Placental pericyte (primary cell): ENCODE measurements around a stretch of chr4.

DNA sequence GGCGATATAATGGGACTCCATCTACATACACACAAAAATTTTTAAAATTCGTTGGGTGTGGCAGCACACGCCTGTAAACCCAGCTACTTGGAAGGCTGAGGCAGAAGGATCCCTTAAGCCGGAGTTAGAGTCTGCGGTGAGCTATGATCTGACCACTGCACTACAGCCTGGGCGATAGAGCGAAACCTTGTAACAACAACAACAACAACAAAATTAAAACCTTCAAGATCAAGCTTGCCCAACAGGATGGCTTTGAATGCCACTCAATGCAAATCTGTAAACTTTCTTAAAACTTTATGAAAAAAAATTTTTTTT is 1.2 kb upstream of the CISD2 start:
- CAGE, long polyA plus RNA = no peak

GRCh38 chr4:103099170-103099429 is 534 bp downstream of the BDH2 start:
- CAGE, long polyA plus RNA = no peak

DNA sequence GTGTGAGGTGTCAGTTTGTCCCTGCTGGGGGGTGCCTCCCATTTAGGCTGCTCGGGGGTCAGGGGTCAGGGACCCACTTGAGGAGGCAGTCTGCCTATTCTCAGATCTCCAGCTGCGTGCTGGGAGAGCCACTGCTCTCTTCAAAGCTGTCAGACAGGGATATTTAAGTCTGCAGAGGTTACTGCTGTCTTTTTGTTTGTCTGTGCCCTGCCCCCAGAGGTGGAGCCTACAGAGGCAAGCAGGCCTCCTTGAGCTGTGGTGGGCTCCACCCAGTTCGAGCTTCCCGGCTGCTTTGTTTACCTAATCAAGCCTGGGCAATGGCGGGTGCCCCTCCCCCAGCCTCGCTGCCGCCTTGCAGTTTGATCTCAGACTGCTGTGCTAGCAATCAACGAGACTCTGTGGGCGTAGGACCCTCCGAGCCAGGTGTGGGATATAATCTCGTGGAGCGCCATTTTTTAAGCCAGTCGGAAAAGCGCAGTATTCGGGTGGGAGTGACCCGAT is 57.4 kb upstream of the CENPE start:
- CAGE, long polyA plus RNA = no peak

DNA sequence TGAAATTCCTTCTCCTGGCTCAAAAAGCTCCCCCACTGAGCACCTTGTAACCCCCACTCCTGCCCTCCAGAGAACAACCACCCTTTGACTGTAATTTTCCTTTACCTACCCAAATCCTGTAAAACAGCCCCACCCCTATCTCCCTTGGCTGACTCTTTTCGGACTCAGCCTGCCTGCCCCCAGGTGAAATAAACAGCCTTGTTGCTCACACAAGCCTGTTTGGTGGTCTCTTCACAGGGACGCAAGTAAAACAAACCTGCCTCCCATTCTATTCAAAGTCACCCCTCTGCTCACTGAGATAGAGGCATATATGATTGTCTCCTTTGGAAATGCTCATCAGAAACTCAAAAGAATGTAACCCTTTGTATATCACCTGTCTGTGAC is 227.0 kb upstream of the TACR3 start:
- CAGE, long polyA plus RNA = no peak

DNA sequence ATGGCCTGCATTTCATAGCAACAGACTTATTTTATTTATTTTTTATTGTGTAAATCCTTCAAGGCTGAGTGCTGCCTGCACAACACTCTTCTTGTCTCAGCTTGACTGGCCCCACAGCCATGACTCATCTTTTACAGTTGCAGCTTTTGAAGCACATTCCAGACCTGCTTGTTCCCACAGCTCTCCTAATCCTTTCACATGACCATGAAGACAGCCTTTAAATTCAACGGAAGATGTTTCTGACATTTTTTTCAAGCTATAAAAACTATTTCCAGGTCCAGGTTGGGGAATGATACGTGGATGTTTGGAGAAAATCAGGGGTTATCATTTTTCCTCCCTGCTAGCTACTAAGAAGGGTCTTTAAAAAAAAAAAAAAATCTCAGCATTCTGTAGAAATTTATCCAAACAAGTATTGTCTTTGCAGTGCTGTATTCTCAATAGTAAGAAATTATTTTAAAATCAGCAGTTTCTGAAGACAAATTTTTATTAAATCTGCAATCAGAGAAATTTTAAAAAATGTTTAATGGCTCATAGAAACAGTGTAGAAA is 277.0 kb upstream of the TACR3 start:
- CAGE, long polyA plus RNA = no peak

GRCh38 chr4:105586555-105587287 is 34.3 kb downstream of the ARHGEF38 start:
- CAGE, long polyA plus RNA = no peak

DNA sequence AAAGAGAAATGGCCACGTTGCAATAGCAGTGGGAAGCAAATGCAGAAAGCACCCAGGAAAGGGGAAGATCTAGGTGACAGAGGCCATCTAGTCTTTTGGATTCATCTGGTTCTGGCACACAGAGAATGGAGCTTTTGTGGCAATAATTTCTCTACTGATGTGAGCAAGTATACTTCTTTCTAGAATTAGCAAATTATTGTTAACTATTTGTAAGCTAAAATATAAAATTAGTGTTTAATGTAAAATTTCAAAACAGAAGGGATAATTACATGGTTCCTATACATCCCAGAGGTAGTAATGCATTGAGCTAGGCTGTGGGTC is 62.8 kb downstream of the INTS12 start:
- CAGE, long polyA plus RNA = no peak

DNA sequence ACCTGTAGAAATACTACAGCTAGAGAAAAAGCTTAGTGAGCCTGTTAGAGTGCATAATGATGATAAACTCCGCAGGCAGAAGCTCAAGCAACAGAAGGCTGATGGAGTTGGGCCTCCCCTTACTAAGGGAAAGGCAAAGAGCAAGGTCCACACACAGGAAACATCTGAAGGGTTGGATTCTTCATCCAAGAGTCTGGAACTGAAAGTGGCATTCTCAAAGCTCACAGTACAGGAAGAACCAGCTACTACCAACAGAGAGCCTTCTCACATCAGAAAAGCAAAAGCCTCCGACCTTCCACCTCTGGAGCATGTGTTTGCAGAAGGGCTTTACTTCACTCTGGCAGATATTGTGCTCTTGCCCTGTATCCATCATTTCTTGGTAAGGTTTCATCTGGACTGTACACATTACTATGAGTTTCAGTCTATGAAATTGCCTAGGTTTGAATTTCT is 10.6 kb downstream of the GSTCD start:
- CAGE, long polyA plus RNA = no peak

DNA sequence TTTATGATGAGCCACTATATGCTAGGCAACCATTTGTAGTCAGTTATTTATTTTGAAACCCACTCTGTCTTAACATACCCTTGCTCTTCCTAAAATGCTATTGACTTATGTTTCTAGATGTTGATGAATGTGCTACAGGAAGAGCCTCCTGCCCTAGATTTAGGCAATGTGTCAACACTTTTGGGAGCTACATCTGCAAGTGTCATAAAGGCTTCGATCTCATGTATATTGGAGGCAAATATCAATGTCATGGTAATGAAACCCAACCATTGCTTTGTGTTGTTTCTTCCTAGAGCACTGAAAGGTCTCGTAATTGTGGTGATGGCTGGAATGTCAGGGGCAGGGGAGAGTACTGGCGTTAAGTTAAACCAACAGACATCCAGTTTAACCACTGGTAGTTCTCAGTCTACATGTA is 44.7 kb downstream of the NPNT start:
- CAGE, long polyA plus RNA = no peak

DNA sequence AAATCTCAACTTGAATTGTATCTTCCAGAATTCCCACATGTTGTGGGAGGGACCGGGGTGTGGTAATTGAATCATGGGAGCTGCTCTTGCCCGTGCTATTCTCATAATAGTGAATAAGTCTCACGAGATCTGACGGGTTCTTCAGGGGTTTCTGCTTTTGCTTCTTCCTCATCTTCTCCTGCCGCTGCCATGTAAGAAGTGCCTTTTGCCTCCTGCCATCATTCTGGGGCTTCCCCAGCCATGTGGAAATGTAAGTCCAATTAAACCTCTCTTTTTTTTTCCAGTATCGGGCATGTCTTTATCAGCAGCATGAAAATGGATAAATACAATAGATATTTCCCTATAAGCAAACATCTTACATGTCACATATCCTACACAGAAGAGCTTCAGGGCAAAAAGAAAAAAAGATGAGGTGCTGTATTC is 95.9 kb downstream of the TBCK start:
- CAGE, long polyA plus RNA = no peak

GRCh38 chr4:107236469-107236668 is 200.3 kb upstream of the DKK2 start:
- CAGE, long polyA plus RNA = no peak

GRCh38 chr4:107617016-107617737 is 102.9 kb downstream of the PAPSS1 start:
- CAGE, long polyA plus RNA = no peak

DNA sequence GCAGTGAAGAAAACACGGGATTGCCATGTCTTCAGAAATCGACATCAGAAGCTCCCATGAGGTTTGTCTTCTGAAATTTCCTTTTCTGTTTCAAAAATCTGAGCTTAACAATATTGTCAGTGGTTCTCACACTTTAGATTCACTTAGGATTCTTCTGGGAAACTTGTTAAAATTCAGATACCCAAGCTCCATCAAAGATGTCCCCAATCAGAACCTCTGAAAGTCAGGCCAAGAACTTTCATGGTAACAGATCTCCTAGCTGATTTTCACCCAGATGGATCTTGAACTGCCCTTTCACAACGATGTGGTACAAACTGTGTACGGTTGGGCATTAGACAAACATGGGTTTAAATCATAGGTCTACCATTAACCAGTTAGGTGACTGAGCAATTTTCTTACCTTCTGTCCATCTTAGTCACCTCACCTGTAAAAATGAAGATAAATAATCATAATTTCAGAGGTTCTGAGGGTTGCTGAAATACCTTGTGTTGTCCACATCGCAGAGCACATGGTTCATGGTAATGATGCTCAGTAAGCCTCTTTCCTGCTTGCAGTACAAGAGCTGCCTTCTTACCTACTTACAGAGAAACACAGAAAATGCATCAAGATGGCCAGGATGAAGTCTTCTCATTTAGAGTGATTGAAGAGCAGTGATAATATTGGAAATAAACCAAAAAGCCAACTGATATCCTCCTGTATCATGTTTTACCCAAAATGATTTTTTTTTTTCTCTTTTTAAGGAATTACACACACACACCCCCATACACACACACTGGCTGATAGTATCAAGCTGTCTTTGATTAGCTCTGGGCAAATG is 14.6 kb upstream of the OSTC start:
- CAGE, long polyA plus RNA = no peak

GRCh38 chr4:109432557-109433166 is 953 bp upstream of the SEC24B start:
- CAGE, long polyA plus RNA = no peak

GRCh38 chr4:109494573-109495058 is 61.0 kb downstream of the SEC24B start:
- CAGE, long polyA plus RNA = no peak

GRCh38 chr4:110085102-110085658 is 113.2 kb downstream of the ELOVL6 start:
- CAGE, long polyA plus RNA = no peak

- CAGE, long polyA plus RNA = no peak
Observed at GRCh38 chr4:110193578-110194454, 4.6 kb downstream of the ELOVL6 start.

- CAGE, long polyA plus RNA = no peak
Observed at GRCh38 chr4:110610824-110611824, 11.8 kb downstream of the PITX2 start.

GRCh38 chr4:110614608-110615270 is 8.1 kb downstream of the PITX2 start:
- CAGE, long polyA plus RNA = no peak

DNA sequence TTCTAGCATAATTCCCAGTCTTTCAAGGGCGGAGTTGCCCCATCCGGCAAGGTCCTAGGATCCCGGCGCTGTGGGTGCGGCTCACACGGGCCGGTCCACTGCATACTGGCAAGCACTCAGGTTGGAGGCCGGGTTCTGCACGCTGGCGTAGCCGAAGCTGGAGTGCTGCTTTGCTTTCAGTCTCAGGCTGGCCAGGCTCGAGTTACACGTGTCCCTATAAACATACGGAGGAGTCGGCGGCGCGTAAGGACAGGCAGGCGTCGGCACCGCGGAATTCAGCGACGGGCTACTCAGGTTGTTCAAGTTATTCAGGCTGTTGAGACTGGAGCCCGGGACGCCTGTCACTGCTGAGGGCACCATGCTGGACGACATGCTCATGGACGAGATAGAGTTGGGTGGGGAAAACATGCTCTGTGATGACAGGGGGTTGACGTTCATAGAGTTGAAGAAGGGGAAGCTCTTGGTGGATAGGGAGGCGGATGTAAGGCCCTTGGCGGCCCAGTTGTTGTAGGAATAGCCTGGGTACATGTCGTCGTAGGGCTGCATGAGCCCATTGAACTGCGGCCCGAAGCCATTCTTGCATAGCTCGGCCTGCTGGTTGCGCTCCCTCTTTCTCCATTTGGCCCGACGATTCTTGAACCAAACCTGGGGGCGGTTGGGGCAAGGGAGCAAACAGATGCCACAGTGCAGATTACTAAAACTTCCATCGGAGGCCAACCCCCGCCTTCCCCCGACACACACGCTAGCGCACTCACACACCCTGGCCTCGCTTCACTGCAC is 4.6 kb downstream of the PITX2 start:
- CAGE, long polyA plus RNA = no peak